Epithelial cell of proximal tubule (primary cell): ENCODE measurements around the genes ABHD17C, TMC3 and WHAMM.

DNA sequence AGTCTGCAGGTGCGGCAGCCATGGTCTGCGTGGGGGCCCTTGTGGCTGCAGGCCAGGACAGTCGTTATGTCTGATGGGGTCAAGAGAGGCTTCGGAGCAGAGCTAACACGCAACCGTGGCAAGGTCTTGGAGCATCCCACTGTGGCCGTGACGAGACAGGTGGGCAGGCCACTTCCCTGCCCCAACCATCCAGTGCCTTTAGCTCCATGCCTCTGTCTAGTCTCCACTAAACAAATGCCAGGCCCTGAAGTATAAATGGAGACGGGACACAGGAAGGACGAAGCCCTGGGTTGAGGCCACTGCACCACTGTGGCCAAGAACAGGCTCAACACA lies 112.0 kb upstream of the ABHD17C start:
- RAMPAGE, long total RNA, result no peak
- RRBS, result no CpG with 5 or more reads among the region's 10 CpGs

GRCh38 chr15:80685000-80685222 lies 10.2 kb upstream of the ABHD17C start:
- RAMPAGE, long total RNA, result no peak

- RAMPAGE, long total RNA, result no peak
- RRBS, result no CpG with 5 or more reads among the region's 8 CpGs
Observed at GRCh38 chr15:80693917-80694242, 1.2 kb upstream of the ABHD17C start.

- RAMPAGE, long total RNA, result no peak
- RRBS, result 1% methylated on average over 62 of the region's 102 CpGs
Observed at GRCh38 chr15:80694764-80695491, at the start of gene ABHD17C. Gene ABHD17C, plus strand, starts transcription at chr15:80695310.

GRCh38 chr15:80922417-80923087 lies 67.1 kb downstream of the MESD start:
- RAMPAGE, long total RNA, result no peak
- RRBS, result no CpG with 5 or more reads among the region's 10 CpGs

- RAMPAGE, long total RNA, result no peak
- RRBS, result no CpG with 5 or more reads among the region's 8 CpGs
Observed at GRCh38 chr15:81113411-81114295, 20.4 kb upstream of the CFAP161 start.

GRCh38 chr15:81261288-81261751 lies 62.6 kb downstream of the STARD5 start:
- RAMPAGE, long total RNA, result no peak
- RRBS, result no CpG with 5 or more reads among the region's 5 CpGs

- RAMPAGE, long total RNA, result no peak
- RRBS, result no CpG with 5 or more reads among the region's 2 CpGs
Observed at GRCh38 chr15:81284349-81284755, 39.6 kb downstream of the STARD5 start.

GRCh38 chr15:81374065-81374599 lies at the start of gene TMC3:
Gene TMC3, minus strand, starts transcription at chr15:81374213.
- RAMPAGE, long total RNA, result no peak
- RRBS, result no CpG with 5 or more reads among the region's 8 CpGs

DNA sequence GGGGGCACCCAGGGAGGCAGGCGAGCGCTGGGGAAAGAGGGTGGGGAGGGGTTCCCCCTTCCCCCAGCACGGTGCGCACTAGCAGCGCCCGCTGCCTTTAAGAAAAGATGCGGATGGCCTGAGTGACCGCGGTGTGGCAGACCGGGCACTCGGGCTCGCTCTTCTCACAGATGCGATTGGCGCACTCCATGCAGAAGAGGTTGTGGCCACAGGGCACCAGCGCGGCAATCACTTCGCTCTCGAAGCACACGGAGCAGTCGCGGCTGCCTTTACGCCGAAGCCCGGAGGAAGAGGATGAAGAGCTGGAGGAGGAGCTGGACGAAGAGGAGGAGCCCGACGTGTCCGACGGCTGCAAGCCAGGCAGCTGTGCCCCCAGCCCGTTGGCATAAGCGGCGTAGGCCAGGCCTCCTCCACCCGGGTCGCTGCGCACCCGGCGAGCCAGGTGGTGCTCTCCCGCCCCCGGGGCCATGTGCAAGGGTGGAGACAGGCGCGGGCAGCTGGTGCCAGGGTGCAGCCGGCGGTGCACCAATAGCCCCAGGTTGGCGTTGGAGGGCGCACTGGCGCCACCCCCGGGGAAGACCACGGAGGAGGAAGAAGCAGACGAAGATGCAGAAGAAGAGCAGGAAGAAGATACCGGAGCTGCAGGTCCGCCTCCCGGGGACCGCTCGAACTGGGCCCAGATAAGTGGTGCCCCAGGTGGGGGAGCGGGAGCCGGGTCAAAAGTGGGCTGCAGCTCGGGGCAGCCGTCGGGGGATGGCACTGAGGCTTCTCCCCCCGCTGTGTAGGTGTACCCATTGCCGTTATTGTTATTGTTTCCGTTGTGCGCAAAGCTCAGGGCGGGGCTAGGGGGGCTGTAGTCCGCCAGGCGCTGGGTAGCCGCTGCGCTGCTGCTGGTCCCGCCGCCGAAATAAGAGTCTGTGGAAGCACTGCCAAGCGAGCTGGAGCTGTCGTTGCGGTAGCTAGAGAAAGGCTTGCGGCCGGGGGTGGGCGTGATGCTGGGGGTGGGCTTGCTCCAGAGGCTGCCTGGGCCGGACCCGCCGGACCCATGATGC lies 2.4 kb downstream of the MEX3B start:
- RAMPAGE, long total RNA, result no peak
- RRBS, result 26% methylated on average over 20 of the region's 80 CpGs

GRCh38 chr15:82045414-82045946 lies 338 bp downstream of the MEX3B start:
- RAMPAGE, long total RNA, result no peak
- RRBS, result 2% methylated on average over 16 of the region's 55 CpGs

- RAMPAGE, long total RNA, result no peak
- RRBS, result no CpG with 5 or more reads among the region's 12 CpGs
Observed at GRCh38 chr15:82475359-82476080, 45.9 kb downstream of the GOLGA6L9 start.

DNA sequence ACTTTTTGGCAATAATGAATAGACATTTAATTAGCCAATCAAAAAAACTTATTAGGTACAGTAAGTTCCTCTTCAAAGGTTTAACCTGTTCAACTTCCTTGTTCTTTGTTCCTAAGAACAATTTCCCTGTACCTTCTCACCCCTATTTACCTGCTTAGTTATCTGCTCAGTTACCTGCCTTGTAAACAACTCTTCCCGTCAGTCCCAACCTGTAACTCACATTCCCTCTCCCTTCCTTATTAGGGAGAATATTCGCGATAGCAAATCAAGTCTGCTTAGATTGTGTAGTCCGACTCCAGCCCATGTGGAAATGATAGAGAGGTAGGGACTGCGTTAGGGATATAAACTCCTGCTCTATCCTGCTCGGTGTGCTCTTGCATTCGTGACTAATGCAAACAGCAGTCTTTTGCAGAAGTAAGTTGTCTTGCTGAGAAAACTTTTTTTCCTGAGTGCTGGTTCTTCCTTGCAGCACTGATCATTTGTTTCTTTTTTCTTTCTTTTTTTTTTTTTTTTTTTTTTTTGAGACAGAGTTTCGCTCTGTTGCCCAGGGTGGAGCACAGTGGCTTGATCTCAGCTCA lies 53.2 kb downstream of the RPS17 start:
- RAMPAGE, long total RNA, result no peak
- RRBS, result no CpG with 5 or more reads among the region's 8 CpGs

- RAMPAGE, long total RNA, result no peak
- RRBS, result no CpG with 5 or more reads among the region's 6 CpGs
Observed at GRCh38 chr15:82535527-82536024, 4.7 kb downstream of the RPS17 start.

DNA sequence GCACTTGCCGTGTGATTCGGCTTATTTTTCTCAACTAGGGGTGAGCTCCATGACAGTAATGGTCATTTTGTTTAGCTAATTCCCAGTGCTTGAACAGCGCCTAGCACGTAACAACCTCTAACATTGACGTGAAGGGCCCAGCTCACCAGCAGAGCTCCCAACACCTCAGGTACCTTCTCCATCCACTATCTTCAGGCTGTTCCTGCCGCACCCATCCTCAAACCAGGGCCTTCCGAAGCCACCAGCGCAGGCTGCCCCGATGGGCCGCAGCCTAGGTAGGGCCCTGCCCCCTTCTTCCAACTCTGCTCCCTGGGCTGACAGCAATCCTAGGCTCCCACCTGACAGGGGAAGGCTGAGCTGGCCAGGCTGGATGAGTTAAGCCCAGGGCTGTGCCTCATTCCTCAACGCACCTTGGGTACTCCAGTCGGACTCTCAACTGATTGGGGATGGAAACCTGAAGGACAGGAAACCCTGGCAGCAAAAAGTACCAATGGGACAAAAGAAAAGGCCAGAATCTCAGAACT lies 824 bp upstream of the RPS17 start:
- RAMPAGE, long total RNA, result no peak
- RRBS, result no CpG with 5 or more reads among the region's 12 CpGs

DNA sequence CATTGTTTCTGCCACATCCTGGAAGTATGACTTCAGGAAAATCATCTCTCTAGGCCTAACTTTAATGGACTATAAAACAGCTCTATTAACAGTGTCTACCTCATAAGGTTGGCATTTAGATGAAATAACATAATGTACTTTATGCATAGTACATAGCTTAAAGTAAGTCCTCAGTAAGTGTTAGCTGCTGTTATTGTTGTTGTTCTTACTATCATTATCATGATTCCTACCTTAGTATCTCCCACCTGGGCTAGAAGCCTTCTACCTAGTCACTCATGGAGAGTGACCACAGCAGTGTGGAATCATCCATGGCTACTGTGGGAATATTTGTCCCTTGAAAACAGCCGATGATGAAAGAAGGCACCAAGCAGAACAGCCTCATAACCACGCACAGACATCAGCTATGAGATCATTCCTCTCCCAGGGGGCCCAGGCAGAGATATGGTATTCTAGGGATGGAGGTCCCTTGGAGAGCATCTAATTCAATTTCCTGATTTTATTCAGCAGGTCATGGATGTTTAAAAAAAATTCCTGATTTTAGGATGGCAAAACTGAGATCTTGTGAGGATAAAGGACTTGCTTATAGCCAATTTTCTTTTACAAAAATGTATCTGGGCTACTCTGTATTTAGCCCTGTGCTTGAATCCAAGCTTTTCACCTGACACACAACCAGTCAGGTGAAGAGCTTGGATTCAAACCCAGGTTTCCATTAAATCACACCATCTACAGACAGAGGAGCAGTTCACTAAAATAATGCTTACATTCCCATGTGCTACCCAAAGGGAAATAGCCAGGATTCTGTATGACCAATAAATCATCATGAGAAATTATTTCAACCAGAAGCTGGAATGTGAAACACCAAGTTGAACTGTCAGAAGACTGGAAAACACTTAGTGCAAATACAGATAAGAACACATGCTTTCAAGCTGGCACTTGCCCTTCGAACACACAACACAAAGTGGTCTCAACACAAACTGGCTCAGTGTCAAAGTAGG lies 1.7 kb downstream of the FSD2 start:
- RAMPAGE, long total RNA, result no peak
- RRBS, result no CpG with 5 or more reads among the region's 3 CpGs

GRCh38 chr15:82809485-82809762 lies at the start of gene WHAMM:
Gene WHAMM, plus strand, starts transcription at chr15:82809628.
- RAMPAGE, long total RNA, result no peak
- RRBS, result no CpG with 5 or more reads among the region's 20 CpGs

- RAMPAGE, long total RNA, result no peak
- RRBS, result no CpG with 5 or more reads among the region's 25 CpGs
Observed at GRCh38 chr15:82849320-82850549, 40.3 kb downstream of the WHAMM start.

- RAMPAGE, long total RNA, result no peak
- RRBS, result no CpG with 5 or more reads among the region's 5 CpGs
Observed at GRCh38 chr15:82944861-82945259, 7.7 kb downstream of the HOMER2 start.

GRCh38 chr15:82949789-82950595 lies 2.5 kb downstream of the HOMER2 start:
- RAMPAGE, long total RNA, result no peak
- RRBS, result no CpG with 5 or more reads among the region's 8 CpGs